ENCODE data around the genes BHLHE23, YTHDF1, ARFGAP1, CHRNA4, PTK6 and FNDC11.

GRCh38 chr20:62898446-62899131, 27.7 kb downstream of the DIDO1 start:
- RRBS, result 9% methylated on average over 1 of the region's 10 CpGs

DNA sequence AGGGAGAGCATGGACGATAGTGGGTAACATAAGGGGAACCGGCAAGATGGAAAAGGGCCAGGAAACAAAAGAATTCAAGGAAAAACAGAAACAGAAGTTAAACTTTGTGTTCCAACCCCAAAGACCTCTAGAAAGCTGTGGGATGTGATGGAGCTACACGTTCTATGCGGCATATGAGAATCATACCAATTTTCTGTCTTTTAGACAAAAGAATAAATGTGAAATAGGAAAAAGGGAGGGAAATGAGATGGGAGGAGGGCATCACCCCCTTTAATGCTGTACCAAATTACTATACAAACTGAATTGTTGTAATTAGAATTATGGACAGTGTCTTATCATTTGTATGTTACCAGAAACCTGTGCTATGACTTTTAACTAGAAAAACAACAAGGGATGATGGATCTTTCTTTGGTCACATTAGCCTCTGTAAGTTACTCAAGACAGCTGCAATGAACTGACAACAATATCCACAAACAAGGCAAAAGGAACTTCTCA, 4.1 kb upstream of the DIDO1 start:
- RRBS, result no CpG with 5 or more reads among the region's 4 CpGs

DNA sequence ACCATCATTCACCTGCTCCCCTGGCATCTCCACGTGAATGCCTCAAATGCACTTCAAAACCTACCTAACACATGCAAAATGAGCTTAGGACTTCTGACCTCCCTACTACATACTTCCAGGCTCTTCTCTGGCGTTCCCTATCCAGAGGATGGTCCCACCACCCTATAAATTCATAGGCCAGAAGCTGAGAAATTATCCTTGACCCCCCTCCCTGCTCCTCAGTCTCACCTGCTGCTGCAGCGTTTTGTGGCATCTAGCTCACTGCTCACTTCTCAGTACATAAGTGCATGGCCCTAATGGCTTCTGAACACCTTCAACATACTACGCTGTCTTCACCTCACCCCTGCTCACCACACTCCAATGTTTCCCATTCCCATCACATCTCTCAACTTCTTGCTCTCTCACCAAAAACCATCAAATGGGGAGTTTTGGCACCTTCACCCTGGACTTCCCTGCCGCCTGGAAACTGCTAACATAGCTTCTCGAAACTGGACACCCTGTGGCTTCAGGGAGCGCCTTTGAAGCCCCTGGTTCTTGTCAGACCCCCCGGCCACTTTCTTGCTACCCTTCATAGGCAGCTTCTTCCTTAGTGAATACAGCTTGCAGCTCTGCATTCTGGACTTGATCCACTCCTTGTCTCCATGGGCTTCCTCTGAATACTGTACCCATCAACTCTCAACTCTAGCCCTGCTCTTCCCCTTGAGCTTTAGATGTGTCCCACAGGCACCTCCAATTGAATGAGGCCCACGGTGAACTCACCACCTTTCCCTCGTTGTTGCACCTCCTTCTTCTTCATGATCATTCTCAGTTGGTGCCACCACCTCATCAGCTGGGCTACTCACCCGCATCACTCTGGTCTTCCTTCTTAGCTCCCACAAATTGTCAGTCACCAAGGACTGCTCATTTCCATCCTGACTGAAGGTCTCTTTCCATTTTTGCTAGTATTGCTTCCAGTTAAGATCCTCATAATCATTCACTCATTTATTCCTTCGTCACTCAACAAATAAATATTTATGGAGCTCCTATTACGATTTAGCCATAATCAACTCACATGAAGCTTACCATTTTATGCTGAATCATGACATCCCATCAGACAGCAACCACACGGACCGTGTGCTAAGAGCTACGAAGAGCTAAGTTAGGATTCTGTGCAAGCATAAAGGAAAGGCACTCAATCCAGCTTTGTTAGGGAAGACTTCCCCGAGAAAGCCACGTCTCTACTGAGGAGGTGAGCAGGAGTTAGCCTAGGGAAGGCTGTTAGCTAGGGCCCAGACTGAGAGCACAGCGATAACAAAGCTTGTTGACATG, 3.2 kb upstream of the GID8 start:
- RRBS, result no CpG with 5 or more reads among the region's 19 CpGs

DNA sequence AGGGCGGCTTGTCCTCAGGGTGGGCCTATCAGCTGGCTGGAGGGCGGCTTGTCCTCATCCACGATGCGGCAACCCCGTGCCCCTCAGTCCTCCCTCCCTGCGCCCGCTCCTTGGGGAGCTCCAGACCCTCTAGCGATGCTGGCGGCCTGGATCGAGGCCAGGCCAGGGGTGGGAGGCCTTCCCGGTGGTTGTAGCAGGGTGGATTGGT, 8.7 kb downstream of the SLC17A9 start:
- RRBS, result no CpG with 5 or more reads among the region's 11 CpGs

GRCh38 chr20:62977455-62978372, 25.2 kb downstream of the SLC17A9 start:
- RRBS, result no CpG with 5 or more reads among the region's 37 CpGs

DNA sequence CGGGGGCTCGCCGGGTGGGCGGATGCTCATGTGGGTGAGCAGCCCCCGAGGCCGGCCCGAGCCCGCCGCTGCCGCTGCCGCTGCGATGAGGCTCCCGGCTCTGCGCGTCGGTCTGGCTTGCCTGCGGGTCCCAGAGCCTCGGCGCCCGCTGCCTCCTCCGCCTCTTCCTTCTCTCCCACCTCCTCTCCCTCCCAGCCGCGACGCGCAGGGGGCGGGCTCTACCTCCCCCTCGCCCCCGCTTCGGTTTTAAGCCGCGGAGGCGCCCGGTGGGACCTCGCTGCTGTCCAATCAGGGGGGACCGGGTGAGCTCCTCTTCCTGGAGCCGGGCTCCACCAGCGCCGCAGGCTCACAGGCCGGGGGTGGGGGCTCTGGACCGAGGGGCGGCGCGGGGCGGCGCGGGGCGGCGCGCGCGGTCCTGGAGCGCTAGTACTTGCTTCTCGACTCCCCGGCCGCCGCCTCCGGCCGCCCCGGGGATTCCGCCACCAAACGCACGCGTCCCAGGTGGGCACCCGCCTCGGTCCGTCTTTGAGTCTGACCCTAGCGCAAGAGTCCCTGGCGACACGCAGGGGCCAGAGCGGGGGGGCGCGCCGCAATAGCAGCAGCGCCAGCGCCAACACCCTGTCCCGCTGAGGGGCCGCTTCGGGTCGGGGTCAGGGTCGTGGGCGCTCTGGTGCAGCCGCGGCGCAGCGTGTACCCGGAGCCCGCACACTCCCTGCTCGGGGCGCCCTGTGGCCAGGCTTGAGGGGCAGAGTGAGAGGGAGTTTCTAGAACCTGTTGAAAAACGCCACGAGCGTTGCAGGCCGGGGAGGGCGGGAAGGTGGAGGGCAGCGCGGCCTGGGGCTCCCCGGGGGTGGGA, at the start of gene BHLHE23:
Gene BHLHE23, minus strand, starts transcription at position 220 of the 856 bp plus-strand sequence.
- RRBS, result 3% methylated on average over 31 of the region's 97 CpGs

DNA sequence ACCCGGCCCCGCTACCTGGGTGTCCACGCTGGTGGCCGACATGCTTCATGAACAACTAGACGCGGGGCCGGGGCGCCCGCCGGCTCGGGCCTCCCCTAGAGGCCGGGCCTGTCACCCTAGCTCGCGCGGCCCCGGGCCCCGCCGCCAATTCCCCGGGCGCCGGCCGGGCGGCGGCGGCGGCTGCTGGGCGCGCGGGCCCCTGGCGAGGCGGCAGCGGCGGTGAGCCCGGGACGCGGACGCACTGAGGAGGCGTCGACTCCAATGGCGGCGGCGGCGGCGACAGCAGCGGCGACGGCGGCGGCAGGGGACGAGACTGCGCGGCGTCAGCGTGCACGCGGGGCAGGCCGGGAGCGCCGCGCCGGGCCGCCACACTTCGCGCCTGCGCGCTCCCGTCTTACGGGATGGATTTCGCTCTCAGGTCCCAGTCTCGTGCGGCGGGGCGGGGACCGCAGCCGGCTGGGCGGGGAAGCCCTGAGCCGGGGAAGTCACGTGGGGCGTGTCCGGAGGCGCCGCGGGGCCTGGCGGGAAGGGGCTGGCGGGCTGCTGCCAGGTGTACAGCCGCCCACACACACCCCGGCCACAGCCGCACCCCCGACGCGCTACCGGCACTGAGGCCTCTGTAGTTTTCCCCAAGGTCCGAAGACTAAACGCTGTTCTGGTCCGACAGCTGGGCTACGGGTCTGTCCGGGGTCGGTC, at the start of gene YTHDF1:
Gene YTHDF1, minus strand, starts transcription at position 281 of the 696 bp plus-strand sequence.
- RRBS, result 1% methylated on average over 45 of the region's 98 CpGs

DNA sequence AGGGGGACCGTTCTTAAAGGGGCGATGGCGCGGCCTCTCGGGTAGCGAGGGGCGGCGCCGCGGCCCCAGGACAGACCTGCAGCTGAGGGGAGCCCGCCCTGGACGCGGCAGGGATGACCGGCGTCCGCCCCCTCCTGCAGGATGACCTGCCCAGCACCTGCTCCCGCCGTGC, 295 bp upstream of the NKAIN4 start:
- RRBS, result 24% methylated on average over 5 of the region's 18 CpGs

DNA sequence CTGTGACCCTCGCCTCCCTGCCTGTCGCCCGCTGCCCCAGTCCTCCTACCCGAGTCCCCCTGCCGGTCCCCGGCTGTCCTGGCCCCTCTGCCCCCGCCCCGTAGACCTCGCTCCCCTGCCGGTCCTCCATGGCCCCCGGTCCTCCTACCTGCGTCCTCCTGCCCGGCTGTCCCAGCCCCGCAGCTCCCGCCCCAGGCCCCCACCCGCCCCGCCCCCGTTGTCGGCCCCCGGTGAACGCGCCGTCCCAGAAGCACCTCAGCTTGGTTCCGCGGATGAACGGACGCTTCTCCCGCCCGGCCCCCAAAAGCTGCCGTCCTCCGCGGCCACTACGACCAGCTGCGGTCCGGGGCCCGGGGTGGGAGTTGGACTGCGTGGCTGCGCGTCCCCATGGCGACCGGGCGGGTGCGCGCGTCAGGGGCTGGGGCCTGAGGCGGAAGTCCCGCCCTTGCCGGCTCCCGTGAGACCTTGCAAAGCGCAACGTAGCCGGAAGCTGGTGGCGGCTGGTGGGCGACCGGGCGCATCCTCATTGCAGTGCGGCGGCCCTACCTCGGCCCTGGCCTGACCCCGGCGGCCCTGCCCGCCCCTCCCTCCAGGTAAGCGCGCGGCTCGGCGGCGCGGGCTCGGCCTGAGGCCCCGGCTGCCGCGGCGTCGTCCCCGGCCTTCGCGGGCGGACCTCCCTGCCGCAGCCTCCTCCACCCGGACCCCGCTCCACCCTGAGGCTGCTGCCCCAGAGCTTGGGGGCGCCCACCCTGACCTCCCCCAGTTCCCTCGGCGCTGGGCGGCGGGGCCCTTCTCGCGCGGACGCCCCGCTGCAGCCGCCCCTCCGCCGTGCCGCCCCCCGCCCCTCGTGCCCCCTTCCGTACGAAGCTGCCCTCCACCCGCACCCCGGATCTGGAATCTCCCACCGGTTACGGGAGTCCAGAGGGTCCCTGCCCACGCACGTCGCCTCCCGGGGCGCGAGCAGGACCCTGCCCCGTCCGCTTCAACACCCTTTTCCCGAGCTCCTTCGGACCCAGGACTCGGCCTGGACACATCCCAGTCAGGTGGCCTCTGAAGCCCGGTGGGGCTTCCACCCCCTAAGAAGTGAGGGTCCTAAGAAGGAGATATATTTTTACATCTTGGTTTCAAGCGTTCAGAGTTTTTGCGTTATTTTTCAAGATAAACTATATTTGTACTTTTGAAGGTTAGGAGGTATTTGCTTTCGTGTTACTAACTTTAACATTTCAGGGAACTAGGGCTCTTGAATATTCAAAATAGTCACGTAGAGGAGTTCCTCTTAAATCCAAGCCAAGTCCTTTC, at the start of gene ARFGAP1:
Gene ARFGAP1, plus strand, starts transcription at position 486 of the 1,299 bp plus-strand sequence.
- RRBS, result 1% methylated on average over 75 of the region's 120 CpGs

- RRBS, result 35% methylated on average over 32 of the region's 50 CpGs
These were observed at the start of gene CHRNA4 for GRCh38 chr20:63361219-63361766. TSS of gene CHRNA4 (minus strand) at chr20:63361349.

DNA sequence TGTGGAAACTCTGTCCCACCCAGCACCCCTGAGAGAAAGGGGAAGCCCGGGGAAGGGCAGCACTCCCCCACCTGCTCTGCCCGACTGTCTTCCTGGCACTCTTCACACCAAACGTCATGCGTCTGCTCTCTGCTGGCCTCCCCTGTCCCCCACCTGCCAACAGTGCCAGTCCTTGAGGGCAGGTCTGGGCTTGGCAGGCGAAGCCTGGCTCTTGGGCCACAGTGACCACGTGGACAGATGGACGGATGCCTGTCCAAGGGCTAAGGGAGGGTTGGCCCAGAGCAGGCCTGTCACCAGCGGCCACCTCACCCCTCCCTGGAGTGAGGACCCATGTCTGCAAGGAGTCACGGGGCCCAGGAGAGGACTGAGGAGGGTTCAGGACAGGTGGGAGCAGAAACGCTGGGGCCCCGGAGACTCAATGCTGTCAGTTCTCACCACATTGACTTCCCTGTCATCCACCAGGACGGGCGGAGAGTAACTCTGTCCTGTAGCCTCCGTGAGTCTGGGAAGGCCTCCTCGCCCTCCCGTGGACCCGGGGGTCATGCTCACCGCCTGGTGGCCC, 4.1 kb upstream of the CHRNA4 start:
- RRBS, result 54% methylated on average over 2 of the region's 18 CpGs

DNA sequence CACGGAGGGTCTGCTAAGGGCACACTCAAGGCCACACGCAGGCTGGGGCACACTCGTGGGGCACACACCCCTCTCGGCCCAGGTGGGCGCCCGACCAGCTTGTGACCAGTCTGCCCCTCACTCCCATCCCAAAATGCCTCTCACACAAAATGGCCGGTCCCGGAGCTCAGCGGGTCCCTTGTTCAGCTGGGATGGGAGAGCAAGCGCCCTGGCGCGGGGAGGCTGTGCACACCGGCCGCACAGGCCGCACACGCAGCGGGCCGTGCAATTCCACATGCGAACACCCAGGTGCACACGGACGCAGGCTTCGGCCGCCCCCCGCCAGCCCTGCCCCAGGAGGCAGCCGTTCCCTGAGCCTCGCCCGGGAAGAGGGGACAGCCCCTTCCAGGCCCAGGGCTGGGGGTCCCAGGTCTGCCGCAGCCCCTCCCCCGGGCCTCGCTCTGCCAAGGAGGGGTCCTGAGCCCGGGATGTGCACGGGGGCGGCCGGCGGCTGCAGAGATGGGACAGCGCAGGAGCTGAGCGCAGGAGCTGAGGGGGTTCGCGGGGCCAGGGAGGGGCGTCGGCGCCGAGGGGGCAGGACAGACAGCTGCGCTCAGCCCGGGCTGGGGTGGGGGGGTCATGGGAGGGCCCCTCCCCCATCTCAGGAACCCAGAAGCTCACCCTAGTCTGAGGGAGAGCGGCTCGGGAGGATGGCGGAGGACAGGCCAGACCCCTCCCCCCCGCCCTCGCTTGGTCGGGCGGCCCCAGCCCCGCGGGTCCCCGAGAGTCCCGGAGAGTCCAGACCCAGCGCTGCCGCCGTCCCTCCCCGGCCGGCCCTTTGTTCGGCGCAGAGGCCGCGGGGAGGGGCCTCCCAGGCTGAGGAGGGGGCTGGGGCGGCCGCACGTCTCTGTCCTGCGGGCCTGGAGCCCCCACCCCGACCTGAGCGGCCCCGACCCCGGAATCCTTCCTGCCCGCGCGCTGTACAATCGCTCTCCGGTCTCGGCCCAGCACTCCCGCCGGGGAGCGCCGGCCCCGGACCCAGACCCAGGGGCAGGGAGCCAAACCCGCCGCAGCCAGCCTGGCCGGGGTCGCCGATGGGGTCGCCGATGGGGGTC, 1.1 kb downstream of the KCNQ2 start:
- RRBS, result 5% methylated on average over 24 of the region's 91 CpGs

DNA sequence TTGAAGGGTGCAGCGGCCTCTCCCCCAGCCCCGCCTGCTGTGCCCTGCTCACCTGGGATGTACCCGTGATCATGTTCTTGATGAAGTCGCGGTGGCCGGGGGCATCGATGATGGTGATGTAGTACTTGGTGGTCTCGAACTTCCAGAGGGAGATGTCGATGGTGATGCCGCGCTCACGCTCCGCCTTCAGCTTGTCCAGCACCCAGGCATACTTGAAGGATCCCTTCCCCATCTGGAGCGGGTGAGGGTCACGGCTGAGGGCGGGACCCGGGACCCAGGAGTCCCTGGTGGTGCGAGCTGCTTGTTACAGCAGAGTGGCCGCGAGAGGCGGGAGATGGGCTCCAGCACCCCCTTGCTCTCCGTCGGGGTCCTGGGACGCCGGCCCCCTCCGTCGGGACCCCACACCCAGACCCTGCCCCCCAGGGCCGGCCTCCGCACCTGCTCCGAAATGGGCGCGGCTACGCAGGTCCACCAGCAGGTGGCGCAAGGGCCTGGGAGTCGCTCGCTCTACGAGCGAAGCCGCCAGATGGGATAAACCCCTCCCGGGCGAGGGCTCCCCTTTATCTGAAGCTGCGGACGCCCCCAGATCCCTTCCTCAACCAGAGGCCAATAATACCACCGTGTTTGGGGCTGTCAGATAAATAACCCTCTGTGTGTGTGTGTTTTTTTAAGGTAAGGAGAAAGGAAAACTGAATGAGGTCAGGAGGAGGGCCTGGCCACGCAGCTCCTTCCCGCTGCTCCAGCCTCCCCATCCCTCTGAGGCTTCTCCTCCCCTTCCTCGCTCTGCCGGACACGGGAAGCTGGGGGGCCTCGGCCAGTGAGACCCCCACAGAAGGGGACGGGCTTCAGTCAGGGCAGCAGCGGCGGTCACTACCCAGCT, 2.8 kb downstream of the EEF1A2 start:
- RRBS, result 17% methylated on average over 17 of the region's 53 CpGs

GRCh38 chr20:63519451-63520709, 685 bp upstream of the PPDPF start:
- RRBS, result 6% methylated on average over 43 of the region's 105 CpGs

- RRBS, result 2% methylated on average over 7 of the region's 44 CpGs
These were observed 1.2 kb downstream of the PPDPF start for GRCh38 chr20:63521457-63522419.

- RRBS, result 75% methylated on average over 10 of the region's 30 CpGs
These were observed at the start of gene PTK6 for GRCh38 chr20:63537140-63537628. TSS of gene PTK6 (minus strand) at chr20:63537376.

DNA sequence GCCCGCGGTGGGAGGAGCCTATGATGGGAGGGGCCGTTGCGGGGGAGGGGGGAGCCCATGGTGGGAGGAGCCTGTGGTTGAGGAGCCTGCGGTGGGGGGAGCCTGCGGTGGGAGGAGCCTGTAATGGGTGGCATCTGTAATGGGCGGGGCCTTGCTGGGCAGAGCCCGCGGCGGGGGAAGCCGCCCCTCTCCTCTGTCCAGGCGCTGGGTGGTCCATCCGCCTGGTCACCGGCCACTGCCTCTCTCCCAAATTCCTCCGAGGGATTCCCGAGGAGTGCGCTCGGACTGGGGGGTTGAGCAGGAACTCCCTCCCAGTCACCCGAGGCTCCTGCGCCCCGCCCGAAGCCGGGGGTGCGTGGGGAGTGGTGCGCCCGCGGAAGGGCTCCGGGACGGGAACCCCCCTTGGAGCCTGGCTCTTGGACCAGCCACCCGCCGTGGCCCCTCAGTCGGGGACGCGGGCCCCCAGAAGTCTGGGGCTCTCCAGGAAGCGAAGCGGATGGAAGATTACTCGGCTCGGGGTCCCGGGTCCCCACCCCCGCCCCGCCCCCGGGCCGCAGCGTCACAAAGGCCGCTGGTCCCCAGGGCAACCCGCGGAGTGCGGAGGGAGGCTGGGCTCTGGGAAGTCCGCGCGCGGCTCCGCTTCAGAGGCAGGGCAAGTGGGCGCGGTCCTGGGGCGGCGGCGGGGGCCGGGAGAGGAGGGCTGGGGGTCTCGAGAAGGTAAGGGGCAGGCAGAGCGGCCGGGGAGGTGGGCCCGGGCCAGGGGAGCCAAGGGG, at the start of gene FNDC11:
Gene FNDC11, plus strand, starts transcription at position 605 of the 773 bp plus-strand sequence.
- RRBS, result 3% methylated on average over 11 of the region's 63 CpGs

- RRBS, result 89% methylated on average over 14 of the region's 58 CpGs
These were observed 15.8 kb upstream of the HELZ2 start for GRCh38 chr20:63589528-63590580.

DNA sequence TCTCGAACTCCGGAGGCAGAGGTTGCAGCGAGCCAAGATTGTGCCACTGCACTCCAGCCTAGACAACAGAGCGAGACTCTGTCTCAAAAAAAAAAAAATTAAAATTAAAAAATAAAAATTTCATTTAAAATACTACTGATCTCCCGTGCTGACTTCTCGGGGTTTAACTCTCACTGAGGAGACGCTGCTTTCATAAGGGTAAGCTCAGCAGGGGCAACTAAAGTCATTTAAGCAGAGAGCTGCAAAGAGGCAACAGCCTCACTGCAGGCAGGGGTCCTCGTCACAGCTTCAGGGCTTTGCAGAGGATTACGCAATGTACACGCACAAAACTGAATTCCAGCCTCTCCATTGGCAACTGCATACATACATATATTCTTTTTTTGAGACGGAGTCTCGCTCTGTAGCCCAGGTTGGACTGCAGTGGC, 2.5 kb downstream of the GMEB2 start:
- RRBS, result no CpG with 5 or more reads among the region's 12 CpGs

- RRBS, result 7% methylated on average over 8 of the region's 58 CpGs
These were observed 11.2 kb downstream of the STMN3 start for GRCh38 chr20:63642001-63642502.